Astrocyte (in vitro differentiated cells and primary cell): ENCODE results near the genes TYMP and KLHDC7B.

DNA sequence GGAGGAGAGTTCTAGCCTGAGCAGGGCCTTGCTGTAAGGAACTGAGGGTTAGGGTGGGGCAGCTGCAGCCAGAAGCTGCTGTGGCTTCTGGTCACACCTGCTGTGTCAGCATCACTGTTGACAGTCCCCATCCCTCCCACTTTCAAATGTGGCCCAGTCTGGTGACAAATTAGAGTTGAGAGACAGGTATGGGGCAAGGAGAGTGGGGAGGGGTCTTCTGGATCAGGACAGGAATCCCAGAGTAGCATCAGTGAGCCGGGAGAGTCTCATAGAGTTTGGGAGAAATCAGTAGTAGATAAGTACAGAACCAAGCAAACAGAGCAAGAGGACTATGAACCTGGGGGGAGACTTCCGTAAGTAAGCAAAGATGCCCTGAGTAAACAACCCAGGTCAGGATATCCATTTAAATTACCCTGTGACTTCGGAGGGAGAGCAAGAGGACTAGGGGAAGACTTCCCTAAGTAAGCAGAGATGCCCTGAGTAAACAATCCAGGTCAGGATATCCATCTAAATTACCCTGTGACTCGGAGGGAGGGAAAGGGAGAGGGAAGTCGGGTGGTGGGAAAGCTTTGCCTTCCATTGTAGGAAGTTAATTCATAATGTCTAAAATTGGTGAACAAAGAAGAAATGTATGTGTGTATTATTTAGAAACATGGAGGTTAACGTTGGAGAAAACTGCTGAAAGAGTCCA is 53.8 kb downstream of the PPP6R2 start:
- PRO-cap = no peak
- RRBS, 2 experiments = no CpG with 5 or more reads among the region's 6 CpGs

DNA sequence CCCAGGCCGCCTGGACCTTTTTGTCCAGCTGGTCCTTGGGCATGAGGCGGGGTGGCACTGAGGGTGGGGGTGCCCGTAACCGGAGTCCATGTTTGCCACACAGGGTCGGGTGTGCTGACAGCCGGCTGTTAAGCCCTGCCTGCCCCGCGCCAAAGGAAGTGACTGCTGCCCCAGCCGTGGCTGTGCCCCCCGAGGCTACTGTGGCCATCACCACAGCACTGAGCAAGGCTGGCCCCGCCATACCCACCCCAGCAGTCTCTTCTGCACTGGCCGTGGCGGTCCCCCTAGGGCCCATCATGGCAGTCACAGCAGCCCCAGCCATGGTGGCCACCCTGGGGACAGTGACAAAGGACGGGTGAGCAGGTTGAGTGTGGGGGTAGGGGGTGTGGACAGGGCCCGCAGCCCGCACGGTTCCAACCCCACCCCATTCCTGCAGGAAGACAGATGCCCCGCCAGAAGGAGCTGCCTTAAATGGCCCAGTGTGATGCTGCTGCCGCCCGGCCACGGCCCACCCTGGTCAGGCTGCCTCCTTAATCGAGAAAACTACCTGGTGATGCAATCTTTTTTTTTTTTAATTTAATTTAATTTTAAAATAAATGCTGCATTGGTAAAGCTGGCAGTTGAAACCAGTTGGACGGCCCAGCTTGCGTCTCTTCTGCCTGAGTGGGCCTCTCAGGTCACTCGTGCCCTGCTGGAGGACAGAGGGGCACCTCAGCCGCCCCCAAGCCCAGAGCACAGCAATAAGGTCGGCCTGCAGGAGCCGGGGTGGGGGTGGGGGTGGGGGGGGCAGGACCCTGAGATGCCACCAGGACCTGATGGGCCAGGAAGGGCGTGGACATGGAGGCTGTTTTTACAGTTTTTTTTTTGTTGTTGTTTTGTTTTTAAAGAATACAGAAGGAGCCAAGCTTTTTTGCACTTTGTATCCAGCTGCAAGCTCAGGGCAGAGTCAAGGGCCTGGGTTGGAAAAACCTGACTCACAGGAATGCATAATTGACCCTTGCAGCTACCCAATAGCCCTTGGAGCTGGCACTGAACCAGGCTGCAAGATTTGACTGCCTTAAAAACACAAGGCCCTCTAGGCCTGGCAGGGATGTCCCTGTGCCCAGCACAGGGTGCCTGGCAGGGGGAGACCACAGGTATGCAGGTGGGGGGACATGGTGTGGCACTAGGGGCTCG is 30.7 kb downstream of the SBF1 start:
- PRO-cap = no peak
- RRBS, 2 experiments = no CpG with 5 or more reads among the region's 30 CpGs

DNA sequence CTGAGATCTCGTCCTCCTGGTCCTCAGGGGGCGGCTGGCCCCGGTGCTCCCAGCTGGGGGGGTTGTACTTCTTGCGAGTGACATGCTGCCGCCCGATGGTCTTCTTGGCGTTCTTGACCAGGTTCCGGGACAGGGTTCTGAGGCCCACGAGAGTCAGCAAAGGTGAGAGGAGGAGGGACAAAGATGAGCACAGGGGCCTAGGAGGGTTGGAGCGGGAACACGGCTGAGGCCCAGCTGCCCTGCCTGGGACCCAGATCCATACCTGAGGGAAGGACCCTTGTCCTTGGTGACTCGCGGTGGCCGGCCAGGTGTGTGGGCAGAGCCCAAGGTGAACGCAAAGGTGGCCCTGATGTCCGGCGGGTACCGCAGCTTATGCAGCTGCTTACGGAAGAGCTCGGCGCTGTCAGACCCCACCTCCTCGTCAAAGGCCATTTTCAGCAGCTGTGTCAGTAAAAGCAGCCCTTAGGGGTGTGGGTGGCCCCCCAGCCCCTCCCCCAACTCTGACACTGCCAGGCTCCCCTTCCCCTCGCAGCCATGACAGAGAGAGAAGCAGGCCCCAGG is 14.5 kb downstream of the SBF1 start:
- PRO-cap = no peak
- RRBS, 2 experiments = 93 to 94% methylated on average over 5 of the region's 23 CpGs

- PRO-cap = no peak
- RRBS, 2 experiments = 91 to 93% methylated on average over 5 of the region's 20 CpGs
Observed at GRCh38 chr22:50466301-50466854, 8.5 kb downstream of the SBF1 start.

DNA sequence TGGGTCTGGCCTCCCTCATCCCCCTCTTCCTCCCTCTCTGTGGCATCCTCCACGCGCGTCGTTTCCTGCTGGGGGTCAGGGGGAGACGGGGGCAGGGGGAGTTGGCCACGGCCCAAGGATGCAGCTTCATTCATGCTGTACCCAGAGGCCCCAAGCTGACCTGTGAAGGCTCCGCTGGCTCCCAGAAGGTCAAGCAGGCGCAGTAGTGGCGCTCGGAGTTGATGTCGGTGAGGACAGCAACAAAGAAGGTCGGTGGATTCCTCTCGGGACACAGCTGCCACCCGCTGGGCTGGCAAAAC is 7.3 kb downstream of the SBF1 start:
- PRO-cap = no peak
- RRBS, 2 experiments = no CpG with 5 or more reads among the region's 14 CpGs

GRCh38 chr22:50529091-50530075 is at the start of gene TYMP:
Gene TYMP, minus strand, starts transcription at chr22:50530012.
- PRO-cap = no peak
- RRBS, 2 experiments = 3% methylated on average over 30 to 38 of the region's 87 CpGs

DNA sequence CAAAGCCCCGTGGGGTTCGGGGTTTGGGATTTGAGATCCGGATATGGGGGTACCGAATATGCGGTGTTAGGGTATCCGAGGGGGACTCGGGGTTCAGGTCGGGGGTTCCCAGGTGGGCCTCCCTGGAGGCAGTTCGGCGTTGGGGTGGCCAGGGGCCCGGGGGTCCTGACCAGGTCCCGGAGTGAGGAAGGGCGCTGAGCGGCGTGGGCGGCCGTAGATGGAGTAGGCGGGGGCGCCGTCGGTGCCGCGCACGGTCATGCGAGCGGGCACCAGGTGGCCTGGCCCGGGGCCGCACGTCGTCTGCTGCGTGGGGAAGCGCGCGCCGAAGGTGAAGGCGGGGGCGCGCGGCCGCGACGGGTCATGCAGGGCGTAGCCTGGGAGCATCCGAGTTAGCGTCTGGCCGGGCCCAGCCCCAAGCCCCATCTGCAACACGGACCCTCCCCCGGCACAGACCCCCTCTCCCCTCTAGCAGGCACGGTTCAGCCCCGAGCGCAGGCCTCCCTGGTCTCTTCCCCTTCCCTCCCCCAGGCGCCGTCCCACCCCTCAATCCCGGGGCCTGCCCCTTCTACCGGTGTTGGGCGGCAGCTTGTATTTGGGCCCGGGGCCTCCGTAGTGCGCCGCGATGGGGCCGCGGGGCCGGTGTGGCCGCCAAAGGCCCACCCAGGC is 765 bp downstream of the ODF3B start:
- PRO-cap = unidirectional peak, minus-strand start at position 302 of the sequence
- RRBS, 2 experiments = 2 to 4% methylated on average over 11 to 39 of the region's 65 CpGs

DNA sequence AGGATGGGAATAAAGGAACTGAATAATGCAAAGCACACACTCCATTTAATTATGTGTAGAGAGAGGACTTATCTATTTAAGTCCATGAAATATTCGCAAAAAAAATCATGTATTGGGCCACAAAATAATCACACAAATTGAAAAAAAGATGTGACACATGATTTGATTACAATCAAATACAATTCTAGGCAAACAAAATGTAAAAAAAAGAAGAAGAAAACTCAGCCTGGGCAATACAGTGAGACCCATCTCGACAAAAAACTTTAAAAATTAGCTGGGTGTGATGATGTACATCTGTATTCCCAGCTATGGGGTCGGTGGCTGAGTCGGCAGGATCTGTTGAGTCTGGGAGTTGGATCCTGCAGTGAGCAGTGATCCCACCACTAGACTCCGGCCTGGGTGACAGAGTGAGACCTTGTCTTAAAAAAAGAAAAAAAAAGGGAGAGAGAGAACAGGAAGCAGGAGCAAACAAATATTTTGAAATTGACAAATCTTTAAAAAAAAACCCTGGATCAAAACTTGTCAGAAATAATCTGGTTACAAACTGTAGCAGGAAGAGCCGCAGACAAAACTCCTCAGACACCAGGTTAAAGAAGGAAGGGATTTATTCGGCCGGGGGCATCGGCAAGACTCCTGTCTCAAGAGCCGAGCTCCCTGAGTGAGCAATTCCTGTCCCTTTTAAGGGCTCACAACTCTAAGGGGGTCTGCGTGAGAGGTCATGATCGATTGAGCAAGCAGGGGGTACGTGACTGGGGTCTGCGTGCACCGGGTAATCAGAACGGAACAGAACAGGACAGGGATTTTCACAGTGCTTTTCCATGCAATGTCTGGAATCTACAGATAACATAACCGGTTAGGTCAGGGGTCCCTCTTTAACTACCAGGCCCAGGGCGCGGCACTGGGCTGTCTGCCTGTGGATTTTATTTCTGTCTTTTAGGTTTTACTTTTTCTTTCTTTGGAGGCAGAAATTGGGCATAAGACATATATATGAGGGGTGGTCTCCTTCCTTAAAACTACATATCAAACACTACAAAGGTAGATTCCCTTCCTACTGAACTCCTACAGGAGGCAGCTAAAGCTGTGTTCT is 826 bp upstream of the ODF3B start:
- PRO-cap = no peak
- RRBS, 2 experiments = 66 to 80% methylated on average over 2 of the region's 19 CpGs

- PRO-cap = no peak
- RRBS, 2 experiments = no CpG with 5 or more reads among the region's 8 CpGs
Observed at GRCh38 chr22:50545553-50546139, at the start of gene KLHDC7B. Gene KLHDC7B, plus strand, starts transcription at chr22:50545899.

GRCh38 chr22:50562407-50562802 is 314 bp downstream of the SYCE3 start:
- PRO-cap = no peak
- RRBS, 2 experiments = no CpG with 5 or more reads among the region's 24 CpGs

- PRO-cap = no peak
- RRBS, 2 experiments = 6 to 11% methylated on average over 15 to 19 of the region's 57 CpGs
Observed at GRCh38 chr22:50600951-50601850, 608 bp downstream of the MAPK8IP2 start.

- PRO-cap = no peak
- RRBS, 2 experiments = no CpG with 5 or more reads among the region's 9 CpGs
Observed at GRCh38 chr22:50657869-50658457, 30.0 kb upstream of the ARSA start.

- PRO-cap = no peak
- RRBS, 2 experiments = 2% methylated on average over 10 of the region's 54 CpGs; no CpG with 5 or more reads in 1 of the 2 experiments
Observed at GRCh38 chr22:50673203-50673980, 45.4 kb upstream of the ARSA start.

DNA sequence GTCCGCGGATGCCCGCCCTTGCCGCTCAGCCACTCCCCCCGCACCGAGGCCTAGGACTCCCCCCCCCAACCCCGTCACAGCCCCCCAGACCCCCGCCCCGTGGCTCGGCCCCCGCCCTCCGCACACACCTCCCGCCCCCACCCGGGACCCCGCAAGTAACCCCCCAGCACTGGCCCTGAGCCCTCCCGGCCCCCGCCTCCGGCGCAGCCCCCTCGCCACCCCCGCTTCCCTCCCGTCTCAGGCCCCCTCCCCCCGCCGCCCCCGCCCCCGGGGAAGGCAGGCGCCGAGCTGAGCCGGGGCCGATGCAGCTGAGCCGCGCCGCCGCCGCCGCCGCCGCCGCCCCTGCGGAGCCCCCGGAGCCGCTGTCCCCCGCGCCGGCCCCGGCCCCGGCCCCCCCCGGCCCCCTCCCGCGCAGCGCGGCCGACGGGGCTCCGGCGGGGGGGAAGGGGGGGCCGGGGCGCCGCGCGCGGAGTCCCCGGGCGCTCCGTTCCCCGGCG is 46.2 kb upstream of the ARSA start:
- PRO-cap = no peak
- RRBS, 2 experiments = 1 to 3% methylated on average over 29 of the region's 67 CpGs

DNA sequence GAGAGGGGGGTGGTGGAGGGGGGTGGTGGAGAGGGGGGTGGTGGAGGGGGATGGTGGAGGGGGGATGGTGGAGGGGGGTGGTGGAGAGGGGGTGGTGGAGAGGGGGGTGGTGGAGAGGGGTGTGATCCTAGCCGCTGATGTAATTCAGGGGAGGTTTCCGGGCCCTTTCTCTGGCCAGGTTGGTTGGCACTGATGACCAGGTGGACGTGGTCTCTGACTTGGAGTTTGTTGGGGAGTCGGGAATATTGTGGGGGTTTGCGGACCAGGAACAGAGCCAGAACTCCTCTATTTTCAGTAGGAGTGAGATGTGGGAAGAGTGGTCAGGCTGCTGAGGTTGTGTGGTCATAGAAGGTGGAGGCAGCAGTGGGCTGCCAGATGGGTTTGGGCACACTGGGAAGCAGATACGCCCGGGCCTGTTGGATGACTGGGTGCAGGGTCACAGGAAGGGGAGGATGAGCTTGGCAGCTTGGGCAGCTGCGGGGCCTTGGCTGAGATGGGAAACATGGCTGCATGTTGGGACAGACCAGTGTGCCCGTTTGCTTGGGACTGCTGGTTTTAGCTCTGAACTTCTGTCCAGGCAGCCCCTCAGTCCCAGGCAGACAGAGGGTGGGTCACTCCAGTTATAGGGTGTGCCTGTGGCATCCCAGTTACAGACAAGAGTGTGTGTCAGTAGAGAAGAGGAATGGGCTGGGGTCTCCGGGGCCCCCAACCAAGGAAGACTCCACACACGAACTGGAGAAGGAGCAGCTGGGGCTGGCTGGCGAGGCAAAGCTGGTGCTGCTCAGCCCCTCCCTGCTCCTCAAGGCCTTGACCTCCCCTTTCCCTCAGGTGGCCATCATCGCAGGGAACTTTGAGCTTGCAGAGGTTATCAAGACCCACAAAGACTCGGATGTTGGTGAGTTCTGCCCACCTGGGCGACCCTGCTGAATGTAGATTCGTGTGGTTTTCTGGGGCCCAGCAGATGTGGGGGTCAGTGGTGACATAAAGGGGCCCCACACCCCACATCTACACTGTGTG is 53.9 kb upstream of the ACR start:
- PRO-cap = no peak
- RRBS, 2 experiments = no CpG with 5 or more reads among the region's 16 CpGs

DNA sequence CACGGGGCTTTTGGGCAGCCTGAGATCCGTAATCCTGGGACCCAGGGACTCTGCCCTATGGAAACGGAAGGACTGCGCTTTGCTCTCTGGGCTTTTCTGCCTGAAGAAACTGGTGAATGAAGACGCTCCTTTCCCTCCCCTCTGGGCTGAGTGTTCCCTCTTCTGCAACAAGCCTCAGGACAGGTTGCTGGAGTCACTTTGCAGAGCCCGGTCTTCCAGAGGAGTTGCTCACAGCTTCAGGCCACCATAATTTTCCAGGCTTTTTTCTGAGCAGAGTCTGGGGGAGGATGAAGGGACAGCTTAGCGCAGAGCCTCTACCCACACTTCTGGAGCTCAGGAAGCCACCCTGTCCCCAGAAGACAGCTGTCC is 28.5 kb upstream of the ACR start:
- PRO-cap = no peak
- RRBS, 2 experiments = no CpG with 5 or more reads among the region's 7 CpGs